SK-N-DZ (cell line): ENCODE measurements around the gene TRIM49D1.

DNA sequence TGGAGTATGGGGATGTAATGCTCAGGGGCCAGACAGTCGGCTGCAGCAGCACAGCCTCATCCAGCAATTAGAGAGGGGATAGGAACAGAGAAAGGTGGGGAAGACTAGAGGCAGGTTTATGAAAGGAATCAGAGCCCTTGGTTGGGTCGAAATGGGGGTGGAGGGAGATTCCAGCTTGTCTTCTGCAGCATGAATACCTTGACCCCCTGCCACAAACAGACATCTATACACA lies at the start of gene TRIM49D1:
TSS of gene TRIM49D1 (minus strand) at position 57 of the 232 bp plus-strand sequence.
RAMPAGE:
- cytosol, long total RNA = no peak
- nucleus, long total RNA = no peak

RAMPAGE:
- cytosol, long total RNA = no peak
- nucleus, long total RNA = no peak
These were observed 20.4 kb downstream of the CHORDC1 start for GRCh38 chr11:90202179-90203018.

RAMPAGE:
- cytosol, long total RNA = no peak
- nucleus, long total RNA = no peak
These were observed 28.2 kb upstream of the CHORDC1 start for GRCh38 chr11:90250935-90251473.

RAMPAGE:
- cytosol, long total RNA = no peak
- nucleus, long total RNA = no peak
These were observed 950 bp downstream of the FAT3 start for GRCh38 chr11:92225481-92226055.

RAMPAGE:
- cytosol, long total RNA = no peak
- nucleus, long total RNA = no peak
These were observed 81.2 kb downstream of the SLC36A4 start for GRCh38 chr11:93116224-93117350.

GRCh38 chr11:93529485-93530240 lies 13.5 kb downstream of the SMCO4 start:
RAMPAGE:
- cytosol, long total RNA = no peak
- nucleus, long total RNA = no peak

GRCh38 chr11:93654983-93655380 lies 6.5 kb upstream of the CEP295 start:
RAMPAGE:
- cytosol, long total RNA = no peak
- nucleus, long total RNA = no peak

GRCh38 chr11:93728734-93729263 lies 12.5 kb downstream of the TAF1D start:
RAMPAGE:
- cytosol, long total RNA = no peak
- nucleus, long total RNA = no peak

RAMPAGE:
- cytosol, long total RNA = no peak
- nucleus, long total RNA = no peak
These were observed 4.7 kb downstream of the C11orf54 start for GRCh38 chr11:93746068-93746666.

RAMPAGE:
- cytosol, long total RNA = no peak
- nucleus, long total RNA = no peak
These were observed 616 bp downstream of the VSTM5 start for GRCh38 chr11:93849672-93850331.

RAMPAGE:
- cytosol, long total RNA = no peak
- nucleus, long total RNA = no peak
These were observed 661 bp downstream of the PANX1 start for GRCh38 chr11:94129351-94129653.

DNA sequence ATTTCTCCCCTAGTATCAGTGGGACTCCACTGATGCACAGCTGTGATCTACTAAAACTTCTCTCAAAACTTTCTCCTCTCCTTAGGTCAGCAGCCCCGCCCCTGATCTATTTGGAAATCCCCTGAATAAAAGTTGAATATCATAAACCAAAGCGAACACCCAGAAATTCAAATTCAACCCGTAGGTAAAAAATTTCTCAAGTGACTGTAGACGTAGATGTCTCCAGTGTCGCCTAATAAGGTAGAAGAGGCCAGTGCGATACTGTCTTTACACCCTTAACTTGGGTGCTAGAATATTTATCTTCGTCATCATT lies 723 bp upstream of the FUT4 start:
RAMPAGE:
- cytosol, long total RNA = no peak
- nucleus, long total RNA = no peak

RAMPAGE:
- cytosol, long total RNA = no peak
- nucleus, long total RNA = no peak
These were observed 62.6 kb downstream of the PIWIL4 start for GRCh38 chr11:94629795-94630126.

RAMPAGE:
- cytosol, long total RNA = no peak
- nucleus, long total RNA = no peak
These were observed 8.4 kb downstream of the AMOTL1 start for GRCh38 chr11:94776363-94777085.

GRCh38 chr11:94801888-94802341 lies 33.8 kb downstream of the AMOTL1 start:
RAMPAGE:
- cytosol, long total RNA = no peak
- nucleus, long total RNA = no peak

DNA sequence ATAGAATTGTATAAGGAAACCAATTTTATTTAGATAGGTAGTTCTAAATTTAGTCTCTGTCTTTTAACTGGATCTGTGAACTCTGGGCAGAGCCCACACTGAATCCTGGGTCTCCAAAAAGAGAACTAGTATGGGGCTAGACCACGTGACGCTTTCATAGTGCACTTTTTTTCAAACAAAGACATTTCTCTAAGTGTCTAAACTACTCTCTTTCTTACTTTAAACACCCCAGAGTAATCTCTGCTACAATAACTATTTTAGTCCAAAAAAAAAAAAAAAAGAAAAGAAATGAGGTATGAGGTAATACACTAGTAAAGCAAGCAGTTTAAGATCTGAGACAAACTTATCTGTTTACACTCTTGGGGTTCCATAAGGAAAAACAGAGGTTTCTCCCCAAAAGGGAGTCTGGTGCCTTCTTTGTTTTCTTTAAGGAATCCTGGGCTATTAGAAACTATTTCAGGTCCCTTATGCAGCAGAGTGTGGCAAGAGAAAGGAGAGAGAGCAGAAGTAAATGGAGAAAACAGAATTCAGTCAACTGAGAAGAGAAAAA lies 42.2 kb downstream of the AMOTL1 start:
RAMPAGE:
- cytosol, long total RNA = no peak
- nucleus, long total RNA = no peak

GRCh38 chr11:94849788-94850344 lies 81.7 kb downstream of the AMOTL1 start:
RAMPAGE:
- cytosol, long total RNA = no peak
- nucleus, long total RNA = no peak

GRCh38 chr11:95185032-95185647 lies 45.9 kb downstream of the SESN3 start:
RAMPAGE:
- cytosol, long total RNA = no peak
- nucleus, long total RNA = no peak

DNA sequence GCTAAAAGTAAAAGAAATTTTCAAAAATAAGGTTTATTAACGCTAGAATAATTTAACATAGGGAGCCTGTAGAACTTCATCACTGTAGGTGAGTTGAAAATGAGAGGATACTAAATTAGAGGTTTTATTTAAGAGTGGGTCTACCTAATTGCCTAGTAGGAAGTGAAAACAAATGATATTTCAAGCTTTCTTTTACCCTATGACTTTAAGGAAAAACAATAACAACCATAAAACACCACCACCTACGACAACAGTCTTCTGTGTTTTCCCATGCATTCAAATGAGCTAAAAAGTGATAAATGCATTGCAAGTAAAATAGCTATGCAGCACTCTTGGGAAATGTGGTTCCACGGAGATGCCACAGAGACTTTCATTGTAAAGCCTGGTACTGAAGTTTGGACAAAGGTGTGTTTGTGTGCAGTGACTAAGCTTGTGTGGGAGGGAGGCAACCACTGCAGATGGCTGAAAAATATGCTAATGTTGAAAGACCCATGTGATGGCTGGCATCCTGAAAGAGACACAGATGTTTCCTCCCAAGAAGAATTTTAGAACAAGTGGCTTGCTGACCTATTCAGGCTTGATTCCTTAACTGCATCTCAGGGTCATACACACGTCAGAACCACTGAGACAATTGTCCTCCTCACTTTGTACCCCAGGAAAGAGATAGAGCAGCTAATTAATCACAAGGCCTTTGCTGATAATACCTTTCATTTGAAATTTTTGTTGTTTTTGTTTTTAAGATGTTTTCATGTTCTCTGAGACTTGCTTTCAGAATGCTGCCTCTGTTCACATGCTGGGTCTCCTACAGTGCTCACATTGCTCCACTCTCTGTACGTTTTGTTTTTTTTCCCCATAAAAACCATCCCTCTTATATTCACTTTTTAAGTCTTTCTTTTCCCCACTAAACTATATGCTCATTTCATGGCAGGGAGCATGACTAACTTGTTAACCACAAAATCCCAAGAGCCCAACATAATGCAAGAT lies 73.8 kb downstream of the FAM76B start:
RAMPAGE:
- cytosol, long total RNA = no peak
- nucleus, long total RNA = no peak

DNA sequence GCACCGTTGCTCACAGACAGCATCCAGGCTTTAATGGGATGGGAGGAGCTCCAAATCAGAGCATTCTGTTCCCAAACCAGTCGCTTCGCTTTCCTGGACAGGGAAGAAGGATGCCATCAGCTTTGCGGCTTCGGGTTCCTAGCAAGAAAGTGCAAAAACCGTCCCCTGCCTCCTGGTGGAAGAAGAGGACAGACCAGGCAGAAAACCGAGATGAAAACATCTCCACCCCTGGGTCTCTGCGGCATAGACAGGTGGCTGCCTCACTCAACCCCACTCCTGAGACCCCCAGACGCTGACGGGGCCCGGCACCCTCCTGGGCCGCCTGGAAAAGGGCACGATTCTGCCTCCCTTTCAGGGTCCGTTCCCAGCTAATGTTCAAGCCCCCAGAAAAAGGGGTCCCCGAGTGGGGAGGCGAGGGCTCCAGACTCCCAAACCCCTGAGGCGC lies 705 bp downstream of the FAM76B start:
RAMPAGE:
- cytosol, long total RNA = no peak
- nucleus, long total RNA = no peak